Measurements from ENCODE around the gene RSRP1.

GRCh38 chr1:23963422-23964213, 4.0 kb downstream of the PNRC2 start:
- PRO-cap, result no peak

GRCh38 chr1:24109734-24110026, 2.3 kb downstream of the MYOM3 start:
- PRO-cap, result no peak

DNA sequence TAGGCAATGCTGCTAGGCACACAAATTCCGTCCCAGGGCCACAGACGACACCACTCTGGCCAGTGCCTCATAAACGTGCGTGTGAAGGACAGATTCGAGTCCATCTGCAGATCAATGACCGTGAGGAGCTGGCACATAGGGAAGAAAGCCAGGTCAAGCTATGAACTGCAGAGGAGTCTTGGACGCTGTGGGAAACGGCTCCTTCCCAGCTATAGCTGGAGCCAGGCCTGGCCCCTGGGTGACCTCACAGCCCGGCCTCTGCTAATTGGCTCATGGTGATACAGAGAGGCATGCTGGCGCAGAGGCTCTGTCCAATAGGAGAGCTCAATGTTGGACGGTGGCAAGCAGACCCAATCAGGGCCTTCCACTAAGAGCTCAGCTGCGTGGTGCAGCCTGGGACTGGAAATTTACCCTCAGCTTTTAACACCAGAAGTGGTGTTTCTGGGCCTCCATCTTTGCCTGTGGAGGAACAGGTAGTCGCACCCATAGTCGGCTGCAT, 64.4 kb upstream of the GRHL3 start:
- PRO-cap, result no peak

- PRO-cap, result no peak
These were observed 950 bp upstream of the GRHL3 start for GRCh38 chr1:24318194-24318619.

DNA sequence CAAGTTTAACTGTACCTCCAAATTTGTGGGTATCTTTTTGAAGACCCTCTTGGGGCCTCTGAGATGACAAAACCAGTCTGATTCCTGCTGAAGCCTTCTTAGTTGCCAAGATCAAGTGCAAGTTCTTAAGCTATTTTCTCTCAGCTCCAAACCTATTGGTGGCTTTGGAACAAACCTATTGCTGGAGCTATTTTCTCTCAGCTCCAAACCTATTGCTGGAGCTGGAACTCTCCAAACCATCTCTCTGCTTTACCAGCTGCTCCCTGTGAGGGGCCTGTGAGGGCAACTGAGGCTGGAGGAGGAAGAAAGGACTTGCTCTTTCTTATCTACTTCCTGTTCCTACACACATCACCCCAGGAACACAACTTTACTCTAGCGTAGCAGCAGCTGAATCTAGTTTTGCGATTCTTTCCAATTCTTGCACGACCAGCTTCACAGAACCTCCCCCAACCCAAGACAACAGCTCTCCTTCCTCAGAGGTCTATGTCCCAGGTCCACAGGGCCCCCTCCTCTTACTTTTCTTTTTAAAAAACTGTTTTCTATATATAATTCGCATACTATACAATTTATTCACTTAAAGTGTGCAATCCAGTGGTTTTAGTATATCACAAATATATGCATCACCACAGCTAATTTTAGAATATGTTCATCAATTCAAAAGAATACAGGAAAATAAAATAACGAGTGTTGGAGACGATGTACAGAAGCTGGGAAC, 15.9 kb upstream of the RCAN3 start:
- PRO-cap, result no peak

DNA sequence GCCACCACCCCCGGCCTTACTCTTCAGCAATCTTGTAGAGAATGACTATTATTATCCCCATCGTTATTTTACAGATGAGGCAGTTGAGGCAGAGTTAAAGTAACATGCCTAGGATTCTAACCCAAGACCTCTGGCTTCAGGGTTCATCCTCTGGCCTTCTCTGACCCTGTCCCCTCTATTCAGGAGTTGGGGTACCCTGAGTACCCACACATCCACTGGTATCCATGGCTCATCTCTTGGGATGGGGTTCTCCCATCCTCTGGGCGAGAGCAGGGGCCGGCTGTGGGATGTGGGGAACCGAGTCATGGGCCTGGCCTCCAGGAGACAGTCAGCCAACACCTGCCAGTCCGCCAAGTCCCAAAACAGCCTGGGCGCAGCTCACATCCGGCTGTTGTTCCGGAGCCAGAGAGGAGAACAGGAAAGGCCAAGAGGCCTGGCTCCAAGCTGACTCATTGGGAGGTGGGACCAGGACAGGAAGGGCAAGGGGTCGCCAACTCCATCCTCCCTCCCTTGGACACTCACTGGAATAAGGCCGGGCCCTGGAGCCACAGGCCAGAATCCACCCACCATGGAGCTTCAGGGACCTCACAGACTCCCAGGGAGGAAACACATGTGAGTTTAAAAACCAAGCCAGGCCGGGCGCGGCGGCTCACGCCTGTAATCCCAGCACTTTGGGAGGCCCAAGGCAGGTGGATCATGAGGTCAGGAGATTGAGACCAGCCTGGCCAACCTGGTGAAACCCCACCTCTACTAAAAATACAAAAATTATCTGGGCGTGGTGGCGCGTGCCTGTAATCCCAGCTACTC, 25.2 kb upstream of the CLIC4 start:
- PRO-cap, result no peak

- PRO-cap, result no peak
These were observed 20.1 kb upstream of the CLIC4 start for GRCh38 chr1:24725187-24725600.

GRCh38 chr1:24906440-24906840, 23.6 kb downstream of the RUNX3 start:
- PRO-cap, result no peak

- PRO-cap, result no peak
These were observed 2.4 kb downstream of the RUNX3 start for GRCh38 chr1:24927372-24928438.

DNA sequence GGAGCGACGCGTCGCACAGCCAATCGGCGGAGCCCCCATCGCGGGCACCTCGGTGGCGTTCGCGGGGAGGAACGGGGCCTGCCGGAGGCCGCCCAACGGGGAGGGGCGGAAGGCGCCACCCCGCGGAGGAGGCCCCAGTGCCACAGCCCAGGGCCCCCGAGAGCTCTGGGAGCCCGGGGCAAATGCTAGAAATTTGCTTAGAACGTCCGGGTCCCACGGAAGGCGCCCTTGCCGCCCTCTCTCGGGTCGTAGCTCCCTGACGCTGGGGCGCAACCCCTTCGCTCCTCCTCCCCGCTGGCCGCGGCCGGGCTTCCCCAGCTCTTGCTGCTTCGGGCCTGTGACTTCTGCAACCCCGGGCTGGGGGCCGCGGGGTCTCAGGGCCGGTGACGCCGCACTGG, 258 bp upstream of the RUNX3 start:
- PRO-cap, result bidirectional peak, plus-strand start at position 200 of the sequence, minus-strand start outside the sequence

DNA sequence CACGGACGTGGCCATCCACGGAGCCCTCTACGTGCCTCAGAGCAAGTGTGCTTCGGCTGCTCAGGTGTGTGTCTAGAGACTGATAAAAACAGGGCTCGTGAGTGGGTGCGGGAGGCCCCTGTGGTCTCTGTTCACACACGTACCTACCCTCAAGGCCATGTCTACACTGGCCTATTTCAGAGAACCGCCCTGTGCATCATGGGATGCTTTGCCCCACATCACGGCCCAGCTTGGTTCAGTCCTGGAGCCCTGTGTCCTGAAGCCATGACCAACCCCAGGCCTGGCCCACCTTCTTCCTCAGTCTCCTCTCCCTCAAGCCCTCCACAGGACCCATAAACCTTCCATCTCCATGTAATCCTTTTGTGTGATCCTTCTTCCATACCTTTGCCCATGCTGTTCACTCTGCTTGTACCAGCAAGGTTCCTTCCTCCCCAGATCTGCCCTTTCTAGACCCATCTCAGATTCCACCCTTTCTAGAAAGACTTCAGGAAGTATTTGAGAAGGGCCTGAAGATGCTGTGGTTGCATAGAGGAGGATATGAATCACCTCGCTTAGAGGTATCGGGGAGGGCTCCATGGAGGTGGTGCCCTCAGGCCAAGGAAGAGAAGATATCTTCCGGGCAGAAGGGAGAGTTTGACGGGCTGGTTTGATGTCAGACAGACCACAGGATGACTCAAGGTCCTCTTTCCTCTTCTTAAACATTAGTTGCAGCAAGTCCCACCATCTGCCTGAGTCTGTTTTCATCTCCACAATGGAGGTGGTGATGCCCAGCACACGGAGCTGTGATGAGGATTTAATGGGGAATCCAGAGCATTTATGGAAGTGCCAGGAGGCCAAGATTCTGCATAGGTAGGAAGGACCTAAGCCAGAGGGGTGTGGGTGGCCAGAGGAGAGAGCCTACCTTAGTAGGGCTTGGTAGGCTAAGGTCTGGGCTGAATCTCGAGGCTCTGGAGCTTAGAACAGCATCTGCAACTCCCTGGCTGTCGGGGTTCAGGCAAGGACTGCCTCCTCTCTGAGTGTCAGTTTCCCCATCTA, 24.9 kb upstream of the RUNX3 start:
- PRO-cap, result no peak

DNA sequence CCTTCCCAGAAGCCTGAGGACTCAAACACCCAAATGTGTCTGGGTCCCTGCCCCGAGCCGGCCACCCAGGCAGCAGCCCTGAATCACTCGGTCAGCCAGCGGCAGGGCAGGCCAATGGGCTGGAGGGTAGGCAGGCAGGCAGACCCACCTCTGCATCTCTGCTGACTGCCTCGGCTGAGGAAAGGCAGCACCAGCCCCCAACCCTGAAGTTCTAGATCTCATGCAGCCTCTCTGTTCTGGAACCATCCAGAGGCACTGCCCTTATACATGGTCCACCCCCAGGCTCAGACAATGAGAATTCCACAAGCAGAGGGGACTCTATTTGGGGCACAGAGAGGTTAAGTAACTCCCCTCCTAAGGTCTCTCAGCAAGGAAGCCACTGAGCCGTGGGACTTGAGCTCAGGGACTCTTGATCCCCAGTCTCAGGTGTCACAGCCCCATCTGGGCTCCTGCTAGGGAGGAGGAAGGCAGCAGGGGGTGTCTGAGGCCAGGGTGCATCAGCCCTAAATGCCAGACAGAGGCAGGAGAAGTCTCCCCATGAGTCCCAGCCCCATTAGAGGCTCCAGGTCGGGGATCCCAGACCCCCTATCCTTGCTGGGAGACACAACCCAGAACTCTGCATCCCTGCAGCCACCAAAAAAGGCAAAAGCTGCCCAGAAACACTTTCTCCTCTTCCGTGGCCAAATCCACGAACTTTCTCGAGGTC, 33.3 kb upstream of the RUNX3 start:
- PRO-cap, result bidirectional peak, plus-strand start at position 556 of the sequence, minus-strand start at position 444 of the sequence

DNA sequence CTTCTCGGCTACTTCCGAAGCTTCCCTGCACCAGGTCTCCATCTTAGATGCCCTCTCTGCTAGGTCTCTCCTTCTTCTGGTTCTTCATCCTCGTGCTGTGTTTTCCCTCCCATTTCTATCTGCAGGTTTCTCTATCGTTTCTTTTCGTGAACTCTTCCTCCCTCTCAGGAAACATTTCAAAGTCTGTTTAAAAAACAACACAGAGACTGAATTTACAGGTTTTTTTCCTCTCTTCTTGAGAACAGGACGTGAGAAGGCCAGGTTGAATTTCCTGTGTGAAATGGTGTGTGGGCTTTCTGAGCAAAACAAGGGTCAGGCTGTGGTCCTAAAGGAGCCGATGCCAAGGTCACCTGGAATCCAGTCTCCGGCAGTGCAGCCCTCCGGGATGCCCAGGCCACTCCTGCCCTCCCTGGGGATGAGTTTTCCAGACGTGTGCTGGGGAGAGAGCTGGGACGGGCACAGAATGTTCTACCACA, 62.6 kb upstream of the RUNX3 start:
- PRO-cap, result no peak

DNA sequence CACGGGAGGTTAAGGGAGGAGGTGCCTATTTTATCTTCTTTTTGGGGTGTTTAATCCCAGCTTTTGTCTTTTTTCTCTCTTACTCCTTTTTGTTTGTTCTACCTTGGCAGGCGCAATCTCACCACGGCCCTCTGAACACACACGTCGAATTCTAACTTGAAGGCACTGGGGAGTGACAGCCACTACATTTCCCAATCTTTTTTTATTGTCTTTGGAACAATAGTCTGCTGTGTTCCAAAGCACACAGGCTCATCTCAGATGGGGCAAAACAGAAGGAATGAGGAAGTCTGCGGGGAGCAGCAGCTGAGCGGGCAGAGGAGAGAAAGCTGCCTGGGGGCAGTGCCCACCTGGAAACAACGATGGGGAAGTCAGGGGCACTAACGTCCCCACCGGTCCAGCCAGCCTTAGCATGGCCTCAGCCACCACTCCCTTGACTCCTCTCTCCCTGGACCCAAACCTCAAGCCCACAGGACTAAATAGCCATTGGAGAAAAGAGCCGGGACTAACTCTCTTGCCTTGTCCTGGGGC, 34.3 kb downstream of the SYF2 start:
- PRO-cap, result no peak

GRCh38 chr1:25247255-25247585, at the start of gene RSRP1:
Gene RSRP1 (minus strand): TSS chr1:25247454.
- PRO-cap, result bidirectional peak, plus-strand start at chr1:25247725, minus-strand start at chr1:25247454

- PRO-cap, result no peak
These were observed 5.8 kb upstream of the RHD start for GRCh38 chr1:25266417-25266966.

- PRO-cap, result no peak
These were observed 3.6 kb upstream of the TMEM50A start for GRCh38 chr1:25334578-25334849.

DNA sequence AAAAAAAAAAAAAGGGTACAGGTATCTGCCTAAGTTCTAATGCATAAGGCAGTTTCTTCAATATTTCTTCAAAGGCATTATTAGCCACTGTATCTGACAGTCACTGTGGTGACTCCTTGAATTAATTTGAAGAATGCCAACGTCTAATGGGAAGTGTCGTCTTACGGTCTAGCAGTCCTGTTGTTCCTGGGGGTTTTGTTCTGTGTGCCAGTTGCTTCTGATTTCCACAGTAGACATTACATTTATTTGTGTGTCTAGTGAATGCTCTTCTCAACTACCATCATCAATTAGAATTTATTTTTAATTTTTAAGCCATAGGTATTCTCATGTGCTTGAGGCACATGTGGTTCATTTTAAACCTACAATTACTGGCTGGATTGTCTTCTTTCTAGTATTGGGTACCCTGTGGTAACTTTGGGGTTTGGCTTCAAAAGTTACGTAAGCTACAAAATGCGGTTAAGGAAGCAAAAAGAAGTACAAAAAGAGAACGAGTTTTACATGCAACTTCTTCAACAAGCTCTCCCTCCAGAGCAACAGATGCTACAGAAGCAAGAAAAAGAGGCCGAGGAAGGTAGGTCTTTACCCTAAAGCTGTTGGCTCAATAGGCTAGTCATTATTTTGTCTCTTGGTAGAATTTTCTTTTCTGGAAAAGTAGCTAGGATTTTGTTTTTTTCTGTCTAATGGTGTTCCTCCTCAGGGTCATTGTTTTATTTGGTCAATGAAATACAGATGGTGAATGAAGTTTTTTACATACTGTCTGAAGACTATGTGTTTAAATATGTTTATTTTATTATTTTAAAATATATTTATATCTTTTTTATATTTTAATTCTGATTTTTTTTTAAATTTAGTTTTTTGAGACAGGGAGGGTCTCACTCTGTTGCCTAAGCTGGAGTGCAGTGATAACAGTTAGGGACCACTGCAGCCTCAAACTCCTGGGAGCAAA, 25.8 kb downstream of the MACO1 start:
- PRO-cap, result unidirectional peak, plus-strand start at position 558 of the sequence

GRCh38 chr1:25563283-25564284, 20.2 kb downstream of the LDLRAP1 start:
- PRO-cap, result no peak

- PRO-cap, result no peak
These were observed 45.5 kb downstream of the MAN1C1 start for GRCh38 chr1:25661979-25662543.